ENCODE data around the gene TULP3.

DNA sequence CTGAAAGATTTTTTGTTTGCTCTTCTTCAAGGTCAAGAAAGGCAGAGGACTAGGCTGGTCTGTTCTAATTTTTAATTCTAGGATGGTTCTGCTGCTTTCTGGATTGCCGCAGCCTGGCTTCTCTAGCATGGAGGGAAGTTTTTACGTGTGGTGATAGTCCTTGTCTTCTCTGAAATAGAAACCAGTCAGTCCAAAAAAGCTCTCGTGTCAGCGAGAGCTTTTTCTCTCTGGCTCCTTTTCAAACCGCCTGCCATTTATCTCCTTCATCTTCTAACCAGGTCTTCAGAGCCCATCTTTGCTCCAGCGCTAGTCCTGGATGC is 61.4 kb downstream of the FBXL14 start:
- PRO-cap = no peak

DNA sequence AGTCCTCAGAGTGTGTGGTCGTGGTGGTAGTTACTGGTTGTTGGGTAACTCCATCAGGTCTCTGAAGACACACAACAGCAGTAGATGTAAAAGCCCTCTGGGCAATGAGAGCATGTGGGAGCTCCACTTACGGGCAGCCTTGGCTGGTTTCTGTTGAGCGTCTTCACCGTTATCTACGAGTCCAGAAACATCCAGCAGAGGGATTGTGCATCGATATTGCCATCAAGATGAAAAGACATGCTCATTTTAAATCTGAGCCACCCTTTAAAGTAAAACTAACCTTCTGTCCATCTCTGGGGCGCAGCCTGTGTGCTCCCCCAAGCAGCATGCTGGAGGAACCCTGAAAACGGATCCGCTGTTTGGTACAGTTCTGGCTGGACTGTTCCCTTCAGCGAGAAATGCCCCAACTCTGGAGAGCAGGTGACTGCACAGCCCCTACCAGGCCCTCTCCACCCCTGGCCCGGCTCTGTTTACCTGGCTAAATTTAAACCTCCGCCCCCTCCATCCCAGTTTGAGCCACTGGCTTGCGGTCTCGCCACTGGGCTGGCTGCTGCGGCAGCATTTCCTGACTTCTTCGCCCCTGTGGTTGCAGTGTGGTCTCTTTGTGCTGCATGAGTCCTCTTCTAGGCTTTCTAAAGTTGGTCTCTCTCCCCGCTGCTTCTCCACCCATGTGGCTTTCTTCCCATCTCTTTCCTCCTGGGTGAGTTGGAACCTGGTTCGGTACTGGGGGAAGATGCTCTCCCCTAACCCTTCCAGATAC is 60.9 kb downstream of the FBXL14 start:
- PRO-cap = no peak

DNA sequence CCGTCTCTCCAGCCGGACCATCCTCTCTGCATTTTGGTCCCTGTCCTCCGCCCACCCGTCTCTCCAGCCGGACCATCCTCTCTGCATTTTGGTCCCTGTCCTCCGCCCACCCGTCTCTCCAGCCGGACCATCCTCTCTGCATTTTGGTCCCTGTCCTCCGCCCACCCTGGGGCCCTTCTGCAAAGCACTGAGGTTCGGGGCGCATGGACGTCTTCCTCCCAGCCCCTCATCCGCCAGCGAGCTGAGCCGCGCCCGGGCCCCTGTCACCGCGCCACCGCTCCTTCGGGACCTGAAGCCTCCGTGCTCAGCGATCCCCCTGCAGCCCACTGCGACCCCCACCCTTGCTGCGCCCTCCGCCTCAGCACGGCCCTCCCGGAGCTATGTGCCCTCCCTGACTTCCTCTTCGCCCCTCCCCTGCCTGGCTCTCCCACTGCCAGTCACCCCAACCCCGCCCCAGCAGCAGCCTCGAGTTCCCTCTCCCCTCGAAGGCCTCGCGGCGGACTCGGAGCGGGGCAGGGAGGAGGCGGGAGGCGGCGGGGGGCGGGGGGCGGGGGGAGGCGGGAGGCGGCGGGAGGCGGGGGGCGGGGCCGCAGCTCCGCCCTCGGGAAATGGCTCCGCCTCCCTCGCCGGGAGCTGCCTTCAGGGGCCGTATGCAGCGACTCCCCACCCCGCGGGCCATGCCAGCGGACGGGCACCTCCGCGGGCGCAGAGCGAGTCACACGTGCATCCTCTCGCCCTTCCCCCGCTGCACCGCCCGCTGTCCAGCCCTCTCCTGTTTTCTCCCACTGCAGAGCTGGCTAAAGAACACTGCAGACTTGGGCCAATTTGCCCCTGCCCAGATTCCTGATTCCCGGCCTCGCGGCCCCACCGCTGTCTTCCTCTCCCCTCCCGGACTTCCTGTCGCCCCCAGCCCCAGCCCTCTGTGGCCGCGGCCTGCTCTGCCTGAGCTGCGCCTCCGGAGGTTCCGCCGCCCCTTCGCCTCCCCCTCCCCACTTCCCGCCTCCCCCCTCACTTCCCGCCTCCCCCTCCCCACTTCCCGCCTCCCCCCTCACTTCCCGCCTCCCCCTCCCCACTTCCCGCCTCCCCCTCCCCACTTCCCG is 29.2 kb upstream of the ADIPOR2 start:
- PRO-cap = bidirectional peak, plus-strand start at position 785 of the sequence, minus-strand start at position 504 of the sequence

DNA sequence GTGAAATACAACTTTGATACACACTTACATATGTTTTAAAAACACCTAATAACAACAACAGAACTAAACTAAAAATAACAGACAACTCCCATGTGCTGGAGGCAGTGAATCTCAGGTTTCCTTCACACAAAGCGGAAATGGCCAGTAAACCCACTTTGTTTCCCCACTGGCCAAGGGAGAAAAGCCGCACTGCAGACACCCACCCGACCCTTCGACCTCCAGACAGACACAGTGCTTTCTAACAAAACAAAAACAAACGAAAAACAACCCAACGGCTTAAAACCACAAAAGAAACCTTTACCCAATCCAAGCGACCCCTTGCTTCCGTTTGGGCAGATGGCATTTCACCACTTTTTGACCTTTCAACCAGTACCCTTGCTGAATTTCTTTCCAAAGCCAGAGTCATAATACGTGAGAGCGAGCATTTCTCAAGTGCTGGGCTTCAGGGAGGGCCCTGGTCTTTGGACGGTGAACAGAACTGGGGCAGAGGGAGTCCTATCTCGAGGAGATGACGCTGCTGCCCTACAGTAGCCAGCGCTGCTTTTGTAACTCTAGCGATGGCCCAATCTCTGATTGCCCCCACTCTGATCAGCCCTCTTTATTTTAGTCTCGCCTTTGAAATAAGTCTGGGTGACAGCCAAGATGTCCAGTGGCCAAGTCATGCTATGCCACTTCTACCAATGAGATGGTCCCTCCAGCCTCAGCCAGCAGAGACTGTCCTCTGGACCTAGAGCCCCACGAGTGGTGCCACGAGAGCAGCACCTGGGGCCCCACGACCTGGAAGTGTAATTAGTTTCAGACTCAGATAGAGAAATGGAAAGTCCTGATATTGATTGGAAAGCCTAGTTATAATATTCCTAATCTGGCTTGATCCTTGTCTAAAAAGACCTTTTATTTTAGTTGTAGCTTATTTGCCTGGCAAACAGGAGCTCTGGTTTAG is 21.9 kb upstream of the ADIPOR2 start:
- PRO-cap = no peak

DNA sequence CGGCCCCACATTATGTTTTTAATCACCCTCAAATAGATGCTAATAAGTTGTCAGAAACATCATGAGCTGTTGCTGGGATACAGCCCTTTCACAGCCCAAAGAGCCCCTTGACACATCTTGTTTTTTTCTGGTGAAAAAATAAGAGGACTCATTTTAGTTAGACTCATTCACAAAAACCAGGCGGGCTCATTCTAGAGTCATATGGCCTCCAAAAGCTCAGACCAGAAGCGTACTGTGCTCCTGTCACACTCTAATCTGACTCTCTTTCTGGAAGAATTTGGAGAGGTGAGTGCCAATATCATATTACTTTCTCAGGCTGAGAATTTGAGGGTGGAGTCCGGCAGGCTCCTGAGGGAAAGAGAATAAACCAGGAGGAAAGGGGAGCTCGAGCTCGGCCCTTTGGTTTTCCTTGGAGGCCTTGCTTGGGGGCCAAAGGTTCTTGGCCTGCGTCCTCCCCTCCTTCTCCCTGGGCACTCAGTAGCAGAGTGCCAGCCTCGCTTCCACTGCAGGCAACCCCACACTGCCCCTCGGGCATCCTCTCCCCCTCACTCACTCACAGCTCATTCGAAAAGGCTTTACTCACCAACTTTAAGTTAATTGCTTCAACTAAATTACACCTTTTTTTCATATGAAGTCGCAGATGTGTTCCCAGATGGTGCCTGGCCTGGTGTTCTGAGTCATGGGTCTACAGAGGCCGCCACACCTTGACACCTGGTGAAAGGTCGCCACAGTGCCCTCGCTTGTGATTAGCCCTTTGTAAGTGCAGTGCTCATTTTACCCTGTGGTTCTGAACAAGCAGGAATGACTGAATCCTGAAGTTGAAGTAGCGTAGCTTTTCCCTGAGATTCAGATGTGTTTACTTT is 20.6 kb upstream of the ADIPOR2 start:
- PRO-cap = no peak

DNA sequence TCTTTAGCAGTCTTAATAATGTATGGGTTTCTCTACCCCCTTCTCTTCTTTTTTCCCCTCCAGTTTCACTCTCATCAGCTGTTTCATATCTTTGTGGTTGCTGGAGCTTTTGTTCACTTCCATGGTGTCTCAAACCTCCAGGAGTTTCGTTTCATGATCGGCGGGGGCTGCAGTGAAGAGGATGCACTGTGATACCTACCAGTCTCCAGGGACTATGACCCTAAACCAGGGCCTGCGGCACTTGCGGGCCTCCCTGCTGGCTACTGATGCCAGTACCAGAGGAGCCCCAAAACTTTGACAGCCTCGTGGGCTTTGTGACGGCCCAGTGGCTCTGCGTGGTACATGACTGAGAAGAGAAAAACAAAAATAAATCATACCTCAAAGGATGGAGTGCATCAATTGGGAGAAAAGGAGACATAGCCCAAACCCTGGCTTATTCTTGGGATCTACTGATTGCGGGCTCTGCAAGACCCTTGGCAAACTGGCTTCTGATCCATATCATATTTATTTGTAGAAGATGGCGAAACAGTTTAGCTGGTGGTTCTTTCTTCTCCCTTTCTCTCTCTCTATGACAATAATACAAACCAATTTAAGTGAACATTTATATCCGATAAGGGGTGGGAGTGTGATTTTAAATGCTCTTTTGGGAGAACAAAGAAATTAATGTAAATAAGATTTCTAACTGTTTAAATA is 34.3 kb upstream of the LRTM2 start:
- PRO-cap = no peak

GRCh38 chr12:1787592-1787999 is 32.8 kb upstream of the LRTM2 start:
- PRO-cap = no peak

DNA sequence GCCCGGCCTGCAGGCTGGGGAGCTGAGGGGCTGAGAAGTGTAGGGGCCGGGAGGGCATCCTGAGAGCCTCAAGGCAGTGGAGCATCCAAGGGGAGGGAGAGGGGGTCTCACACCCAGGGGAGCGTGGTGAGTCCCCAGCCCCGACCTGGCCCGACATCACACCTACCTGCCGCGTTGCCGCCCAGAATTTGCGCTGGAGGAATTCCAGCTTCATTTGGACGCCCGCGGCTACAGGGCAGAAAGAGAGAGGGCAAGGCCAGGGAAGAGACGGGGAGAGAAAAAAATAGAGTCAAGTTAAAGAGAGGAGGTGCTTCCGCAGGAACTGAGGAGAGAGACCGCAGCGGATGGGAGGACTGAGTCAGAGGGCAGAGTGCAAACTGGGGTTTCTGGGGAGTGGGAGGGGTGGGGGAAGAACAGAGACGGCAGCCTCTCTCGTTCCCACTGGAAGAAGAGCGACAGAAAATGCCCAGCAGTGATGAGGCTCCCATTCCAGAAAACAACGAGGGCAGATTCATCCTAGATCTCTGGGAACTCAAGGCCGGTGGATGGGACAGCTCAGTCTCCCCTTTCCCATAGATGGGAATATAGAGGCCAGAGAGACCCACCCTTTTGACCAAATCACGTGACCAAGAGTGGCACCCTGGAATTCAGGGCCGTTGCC is 8.7 kb upstream of the LRTM2 start:
- PRO-cap = bidirectional peak, plus-strand start at position 396 of the sequence, minus-strand start at position 269 of the sequence

DNA sequence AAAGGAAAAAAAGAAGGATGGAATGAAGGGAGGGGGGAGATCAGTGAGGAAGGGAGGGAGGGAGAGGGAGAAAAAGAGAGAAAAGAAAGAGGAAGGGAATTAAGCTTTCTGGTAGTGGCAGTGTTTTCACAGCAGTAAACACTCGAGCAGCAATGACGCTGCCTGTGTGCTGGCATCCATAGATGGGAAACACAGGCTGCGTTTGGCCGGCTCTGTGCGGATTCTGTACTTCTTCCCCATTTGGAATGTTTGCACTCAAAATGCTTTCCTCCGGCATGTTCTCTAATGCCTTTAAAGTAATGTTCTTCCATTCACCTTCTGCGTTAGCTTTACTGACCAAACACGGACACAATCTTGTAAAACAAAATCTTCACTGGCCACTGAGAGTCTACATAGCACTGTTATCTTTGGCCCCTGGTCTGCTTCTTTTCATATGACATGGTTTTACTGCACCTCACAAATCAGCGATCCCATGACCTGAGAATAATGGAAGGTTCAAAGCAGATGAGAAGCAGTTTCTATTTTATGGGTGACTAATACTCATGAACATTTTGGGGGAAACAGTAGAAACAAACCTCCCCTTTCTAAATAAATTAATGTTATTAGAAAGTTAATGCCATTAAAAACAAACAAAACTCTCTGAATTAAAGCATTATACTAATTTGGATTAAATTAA is 31.3 kb downstream of the DCP1B start:
- PRO-cap = bidirectional peak, plus-strand start at position 486 of the sequence, minus-strand start at position 331 of the sequence

DNA sequence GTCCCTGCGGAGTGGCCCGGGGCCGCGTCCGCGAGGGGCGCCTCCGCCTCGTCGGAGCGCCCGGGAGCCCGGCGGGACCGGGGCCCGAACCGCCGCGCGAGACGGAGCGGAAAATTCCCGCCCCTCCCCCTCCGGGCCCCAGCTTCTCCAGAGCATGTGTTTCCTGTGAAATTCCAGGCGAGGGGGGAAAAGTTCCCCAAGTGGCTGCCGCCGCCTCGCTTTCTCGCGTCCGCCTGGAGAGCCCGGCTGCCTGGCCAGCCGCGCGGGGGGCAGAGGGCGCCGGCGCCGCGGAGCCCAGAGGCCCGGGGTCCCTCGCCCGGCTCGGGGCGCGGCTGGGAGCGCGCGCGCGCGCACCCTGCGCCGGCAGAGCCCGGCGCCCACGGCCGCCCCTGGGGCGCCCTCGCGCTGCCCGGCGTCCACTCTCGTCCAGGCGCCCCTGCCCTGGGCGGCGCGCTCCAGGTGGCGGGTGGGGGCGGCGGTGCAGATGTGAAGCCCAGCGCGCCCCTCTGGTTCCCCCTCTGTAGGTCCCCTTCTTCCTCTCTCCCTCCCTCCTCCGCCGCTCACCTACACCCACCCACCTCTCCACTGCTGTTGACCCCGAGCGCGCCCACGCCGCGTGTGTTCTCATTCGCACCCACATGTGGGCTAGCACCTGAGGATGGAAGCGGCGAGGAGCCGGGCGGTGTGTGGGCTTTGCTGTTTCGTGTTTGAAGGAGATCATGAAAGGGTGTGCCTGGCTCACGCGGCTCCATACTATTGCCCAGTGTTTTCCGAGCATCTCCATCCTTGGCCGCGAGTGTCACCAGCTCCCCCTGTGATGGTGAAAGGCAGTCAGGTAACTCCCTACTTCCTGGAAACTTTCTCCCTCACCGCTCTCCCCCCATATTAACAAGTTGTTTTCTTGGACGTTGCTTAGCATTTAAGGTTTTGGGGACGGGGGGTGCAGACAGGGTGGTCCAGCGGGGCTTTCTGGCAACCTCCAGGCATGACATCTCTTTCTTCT is 1.2 kb downstream of the CACNA1C start:
- PRO-cap = no peak

GRCh38 chr12:2137722-2138239 is 85.0 kb downstream of the CACNA1C start:
- PRO-cap = no peak

DNA sequence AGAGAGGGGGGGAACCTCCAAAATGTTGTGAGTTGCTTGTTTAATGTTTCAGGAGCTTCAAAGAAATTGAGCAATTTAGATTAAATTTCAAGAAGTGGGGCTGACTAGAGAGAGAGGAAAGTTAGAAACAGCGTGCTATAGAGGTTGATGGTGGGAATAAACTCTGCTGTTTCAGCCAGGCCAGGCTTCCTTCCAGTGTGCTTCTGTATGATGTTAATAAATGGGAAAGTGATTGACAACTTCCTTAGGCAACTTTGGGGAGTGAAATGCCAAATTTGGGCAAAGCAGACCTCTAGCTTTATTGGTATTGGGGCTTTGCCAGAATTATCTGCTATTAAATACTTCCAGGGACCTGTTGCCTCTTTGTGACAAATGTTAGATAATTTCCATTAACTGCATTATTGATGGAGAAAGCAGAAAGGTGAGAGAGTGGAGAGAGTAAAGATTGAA is 94.4 kb downstream of the CACNA1C start:
- PRO-cap = no peak

DNA sequence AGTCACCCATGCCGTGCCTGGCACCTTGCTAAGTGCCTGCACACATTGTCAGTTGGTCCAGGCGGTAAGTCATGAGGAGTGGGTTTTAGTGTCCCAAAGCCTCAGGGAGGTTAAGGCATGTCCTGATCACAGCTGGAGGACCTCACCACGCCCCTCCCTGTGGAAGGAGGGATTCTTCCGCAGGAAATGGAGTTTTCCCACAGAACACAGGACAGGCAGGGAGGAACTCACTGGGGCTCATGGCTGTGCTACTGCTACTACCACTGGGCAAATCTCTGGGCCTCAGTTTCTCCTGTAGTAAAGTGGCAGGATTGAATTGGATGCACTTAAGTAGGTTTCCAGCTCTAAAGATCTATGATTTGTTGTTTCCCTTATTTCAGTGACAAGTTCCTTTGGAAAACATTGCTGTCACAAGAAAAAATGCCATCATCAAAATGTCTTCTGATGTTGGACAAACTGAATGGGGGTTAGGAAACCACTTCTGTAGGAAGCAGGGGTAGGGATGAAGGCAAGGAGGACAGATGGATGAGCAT is 142.4 kb downstream of the CACNA1C start:
- PRO-cap = unidirectional peak, plus-strand start at position 202 of the sequence

- PRO-cap = no peak
Observed at GRCh38 chr12:2198016-2198585, 145.3 kb downstream of the CACNA1C start.

DNA sequence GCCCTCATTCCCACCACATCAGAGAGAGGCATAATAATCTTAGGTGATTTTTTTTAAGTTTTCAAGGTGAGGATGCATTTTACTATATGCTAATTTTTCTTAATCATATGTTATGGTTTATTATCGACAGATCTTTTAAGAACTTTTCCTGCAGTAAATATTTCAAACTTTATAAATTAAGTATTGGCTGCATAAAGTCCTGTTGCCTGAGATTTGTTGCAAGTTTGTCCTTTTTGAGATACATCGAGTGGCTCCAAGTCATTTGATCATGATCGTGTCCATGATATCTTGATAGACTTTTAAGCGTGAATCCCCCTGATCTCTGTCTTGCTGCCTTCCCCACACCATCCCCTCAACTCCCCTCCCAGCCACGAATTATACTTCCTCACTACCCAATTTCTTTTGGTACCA is 146.0 kb downstream of the CACNA1C start:
- PRO-cap = no peak

DNA sequence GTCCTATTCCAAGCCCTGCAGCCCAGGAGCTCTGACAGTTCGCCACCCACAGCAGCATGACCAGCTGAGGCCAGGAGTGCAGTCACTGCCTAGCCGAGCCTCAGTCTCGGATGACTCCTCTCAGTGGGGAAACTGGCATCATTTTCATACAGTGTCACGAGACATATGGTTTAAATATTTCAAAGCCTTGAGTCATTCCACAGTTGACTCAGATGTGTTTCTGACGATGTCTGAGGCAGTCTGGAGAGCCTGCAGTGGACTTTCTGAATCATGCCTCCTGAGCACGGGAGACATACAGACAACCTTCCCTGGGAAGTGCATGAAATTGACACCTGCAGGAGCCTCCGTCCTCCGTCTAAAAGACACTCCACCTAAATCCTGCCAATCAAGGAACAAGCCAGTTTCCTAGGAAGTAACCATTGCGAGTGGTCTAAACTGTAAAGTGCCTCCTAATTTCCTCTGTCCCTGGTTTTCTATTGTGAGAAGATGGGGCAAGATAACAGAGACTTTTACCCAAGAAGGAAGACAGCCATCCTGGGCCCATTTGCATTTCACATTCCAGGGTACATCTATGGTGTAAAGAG is 180.9 kb upstream of the FKBP4 start:
- PRO-cap = no peak

GRCh38 chr12:2640473-2641220 is 154.1 kb upstream of the FKBP4 start:
- PRO-cap = unidirectional peak, plus-strand start at chr12:2640791; bidirectional peak, plus-strand start at chr12:2640850, minus-strand start at chr12:2640817; bidirectional peak, plus-strand start at chr12:2640958, minus-strand start at chr12:2640910

- PRO-cap = unidirectional peak, minus-strand start at chr12:2691834
Observed at GRCh38 chr12:2691610-2692125, 103.1 kb upstream of the FKBP4 start.

DNA sequence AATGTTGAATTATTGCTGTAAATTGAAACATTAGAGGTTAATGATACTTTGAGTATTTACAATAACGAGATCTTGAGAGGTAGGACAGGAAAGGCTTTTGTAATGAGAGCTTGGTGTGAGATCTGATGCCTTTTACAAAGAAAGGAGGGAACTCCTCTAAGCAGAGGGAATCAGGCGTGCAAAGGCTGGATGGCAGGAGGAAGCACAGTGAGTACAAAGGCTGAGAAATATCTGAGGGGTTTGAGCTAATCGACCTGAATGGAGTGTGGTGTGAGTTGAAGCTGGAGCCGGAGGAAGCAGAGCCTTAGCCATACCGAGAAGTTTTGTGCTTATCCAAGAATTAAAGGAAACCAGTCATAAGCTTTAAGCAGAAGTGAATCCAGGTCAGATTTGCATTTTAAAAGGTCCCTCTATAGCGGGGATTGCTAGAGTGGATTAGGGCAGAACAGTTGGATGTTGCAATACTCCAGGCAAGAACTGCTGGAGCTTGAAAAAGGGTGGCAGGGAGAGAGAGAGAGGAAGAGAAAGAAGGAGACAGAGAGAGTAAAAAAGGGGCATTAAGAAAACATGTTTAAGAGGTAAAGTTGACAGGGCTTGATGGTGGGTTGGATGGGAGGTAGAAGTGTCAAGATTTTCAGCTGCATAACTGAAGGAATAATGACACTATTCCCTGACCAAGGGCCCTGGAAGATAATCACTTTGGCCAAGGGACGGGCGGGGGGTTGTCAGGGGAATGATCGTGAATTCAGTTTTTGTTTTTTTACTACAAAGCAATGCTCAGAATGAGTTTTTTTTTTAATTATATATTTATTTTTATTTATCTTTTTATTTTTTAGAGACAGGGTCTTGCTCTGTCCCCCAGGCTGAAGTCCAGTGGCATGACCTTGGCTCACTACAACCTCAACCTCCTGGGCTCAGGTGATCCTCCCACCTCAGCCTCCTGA is 1.4 kb downstream of the RHNO1 start:
- PRO-cap = no peak

DNA sequence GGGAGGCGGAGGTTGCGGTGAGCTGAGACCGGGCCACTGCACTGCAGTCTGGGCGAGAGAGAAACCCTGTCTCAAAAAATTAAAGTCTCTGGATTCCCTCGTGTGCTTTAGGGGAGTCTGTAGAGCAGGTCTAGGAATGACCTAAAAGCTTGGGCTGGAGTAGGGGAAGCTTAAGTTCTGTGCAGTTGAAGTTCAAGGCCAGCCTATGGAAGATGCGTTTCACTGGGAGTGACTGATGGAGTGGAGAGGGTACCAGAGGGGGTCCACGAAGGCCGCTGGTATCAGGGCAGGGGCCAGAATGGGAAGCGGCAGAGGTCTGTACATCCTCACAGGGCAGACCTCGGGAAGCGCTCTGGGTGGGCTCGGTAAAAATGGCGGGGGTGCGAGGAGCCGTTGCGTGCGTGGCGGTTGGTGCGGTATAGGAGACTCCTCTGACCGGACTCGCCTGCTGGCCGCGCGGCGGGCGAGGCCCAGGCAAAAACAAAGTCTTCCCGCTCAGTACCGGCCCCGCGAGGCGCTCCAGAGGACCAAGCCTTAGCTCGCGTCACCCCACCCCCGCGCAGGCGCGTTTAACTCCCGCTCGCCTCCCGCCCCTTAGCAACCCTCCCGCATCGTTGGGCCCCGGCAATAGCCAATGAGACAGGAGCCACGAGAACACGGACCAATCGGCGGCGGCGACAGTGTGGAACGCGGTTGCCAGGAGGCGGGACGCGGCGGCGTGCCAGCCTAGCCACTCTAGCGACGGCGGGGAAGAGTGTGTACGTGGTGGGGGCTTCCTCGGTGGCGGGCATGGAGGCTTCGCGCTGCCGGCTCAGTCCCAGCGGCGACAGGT is at the start of gene TULP3:
Gene TULP3, plus strand, starts transcription at position 733 of the 832 bp plus-strand sequence.
- PRO-cap = bidirectional peak, plus-strand start at position 738 of the sequence, minus-strand start at position 541 of the sequence

Measured in cardiac septum (tissue), 1 donor.